Measurements from ENCODE around the gene GBF1.

GRCh38 chr10:100923911-100925141 is 11.6 kb downstream of the SLF2 start:
- PRO-cap = no peak

GRCh38 chr10:100962669-100963450 is 6.4 kb upstream of the SEMA4G start:
- PRO-cap = no peak

DNA sequence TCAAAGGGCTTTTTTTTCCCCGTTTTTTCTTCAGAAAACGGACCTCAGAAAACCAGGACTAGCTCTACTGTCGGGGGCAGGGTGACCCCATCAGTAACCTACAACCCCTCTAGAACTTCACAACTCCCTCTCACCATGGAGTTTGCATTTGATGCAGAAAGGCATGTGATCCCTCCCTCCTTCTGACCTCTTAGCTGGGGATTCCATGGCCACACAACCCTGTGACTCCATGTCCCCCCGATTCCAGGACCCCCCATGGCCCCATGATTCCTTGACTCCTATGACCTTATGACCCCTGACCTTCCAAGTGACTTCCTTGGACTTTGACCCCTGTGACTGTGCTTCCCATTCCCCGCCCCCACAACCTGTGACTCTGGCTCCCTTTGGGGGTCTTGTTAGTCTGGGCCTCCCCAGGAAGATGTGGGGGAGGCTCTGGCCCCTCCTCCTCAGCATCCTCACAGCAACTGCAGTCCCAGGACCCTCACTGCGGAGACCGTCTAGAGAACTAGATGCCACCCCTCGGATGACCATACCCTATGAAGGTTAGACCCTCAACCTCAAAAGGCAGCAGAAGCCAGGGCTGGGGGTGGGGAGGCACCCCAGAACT is 3.3 kb downstream of the SEMA4G start:
- PRO-cap = no peak

- PRO-cap = no peak
Observed at GRCh38 chr10:101018928-101019439, 11.9 kb downstream of the PDZD7 start.

GRCh38 chr10:101066527-101067348 is 4.9 kb downstream of the KAZALD1 start:
- PRO-cap = bidirectional peak, plus-strand start at chr10:101066708, minus-strand start at chr10:101066675; bidirectional peak, plus-strand start at chr10:101067226, minus-strand start at chr10:101067080

DNA sequence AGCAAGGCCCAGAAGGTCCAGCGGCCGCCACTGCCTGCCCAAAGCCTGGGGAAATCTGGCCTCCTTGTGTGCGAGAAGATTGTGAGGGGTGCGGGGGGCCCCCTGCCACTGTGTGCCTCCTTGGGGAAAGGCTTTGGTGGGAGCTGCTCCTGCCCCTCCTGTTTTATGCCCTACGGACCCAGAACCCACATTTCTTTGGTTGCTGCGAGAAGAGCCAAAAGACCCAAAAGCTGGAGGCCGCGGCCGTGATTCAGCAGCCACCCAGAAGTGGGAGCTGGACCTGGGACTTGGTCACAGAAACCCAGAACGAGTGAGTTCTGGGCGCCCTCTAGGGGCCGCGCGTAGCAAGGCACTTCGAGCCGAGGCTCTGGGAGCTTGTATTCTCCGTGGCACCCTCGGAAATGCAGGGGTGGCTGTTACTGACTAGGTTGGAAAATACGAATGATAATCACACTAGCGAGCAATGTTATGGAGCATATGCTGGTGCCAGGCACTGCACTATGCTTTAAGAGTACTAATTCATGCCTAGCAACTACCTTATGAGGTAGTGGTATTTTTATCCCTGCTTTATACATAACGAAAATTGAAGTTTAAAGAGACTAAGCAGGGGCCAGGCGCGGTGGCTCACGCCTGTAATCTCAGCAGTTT is 11.1 kb downstream of the TLX1 start:
- PRO-cap = no peak

GRCh38 chr10:101291463-101292489 is 62.2 kb upstream of the BTRC start:
- PRO-cap = no peak

DNA sequence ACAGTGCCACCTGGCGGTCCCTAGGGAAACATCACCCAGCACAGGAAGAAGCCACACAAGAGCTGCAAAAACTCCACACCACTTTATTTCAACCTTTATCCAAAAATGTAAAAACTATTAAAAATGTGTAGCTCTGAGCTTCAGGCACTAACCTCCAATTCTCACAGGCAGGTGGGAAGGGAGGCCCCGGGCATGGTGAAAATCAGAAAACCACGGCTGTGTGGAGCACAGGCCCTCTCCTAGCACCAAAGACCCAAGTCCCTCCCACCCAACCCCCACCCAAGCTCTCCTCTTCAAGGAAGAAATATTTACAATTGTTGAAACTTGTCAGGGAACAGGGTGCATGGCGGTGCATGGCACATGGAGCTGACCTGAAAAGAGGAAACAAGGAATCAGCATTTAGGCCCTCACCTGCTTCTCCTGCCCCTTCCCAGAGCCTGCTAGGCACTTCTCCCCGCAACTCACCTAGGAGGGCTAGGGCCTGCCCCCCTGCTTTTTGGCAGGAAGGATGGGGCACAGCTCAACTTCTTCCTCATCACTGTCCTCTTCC is 1.9 kb downstream of the NPM3 start:
- PRO-cap = no peak

- PRO-cap = no peak
Observed at GRCh38 chr10:101782678-101783187, 513 bp downstream of the NPM3 start.

DNA sequence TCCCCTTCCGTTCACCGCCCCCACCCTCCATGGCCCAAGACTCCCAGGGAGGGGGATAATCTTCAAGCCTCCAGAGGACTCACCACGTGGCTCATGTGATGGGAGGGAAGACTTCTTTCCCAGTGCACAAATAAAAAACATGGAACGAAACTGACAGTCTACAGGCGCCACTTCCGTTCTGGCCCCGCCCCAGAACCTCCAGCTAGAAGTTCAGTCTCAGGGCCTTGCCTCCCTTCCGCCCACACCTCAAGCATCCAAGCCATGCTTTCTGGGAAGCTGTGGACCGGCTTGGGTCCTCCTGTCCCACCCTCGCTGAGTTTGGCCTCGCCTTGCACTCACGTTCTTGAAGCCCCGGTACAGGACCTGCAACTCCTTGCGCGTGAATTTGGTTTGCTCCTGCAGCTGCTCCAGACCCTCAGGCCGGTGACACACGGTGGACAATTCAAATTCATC is 10.5 kb upstream of the OGA start:
- PRO-cap = no peak

DNA sequence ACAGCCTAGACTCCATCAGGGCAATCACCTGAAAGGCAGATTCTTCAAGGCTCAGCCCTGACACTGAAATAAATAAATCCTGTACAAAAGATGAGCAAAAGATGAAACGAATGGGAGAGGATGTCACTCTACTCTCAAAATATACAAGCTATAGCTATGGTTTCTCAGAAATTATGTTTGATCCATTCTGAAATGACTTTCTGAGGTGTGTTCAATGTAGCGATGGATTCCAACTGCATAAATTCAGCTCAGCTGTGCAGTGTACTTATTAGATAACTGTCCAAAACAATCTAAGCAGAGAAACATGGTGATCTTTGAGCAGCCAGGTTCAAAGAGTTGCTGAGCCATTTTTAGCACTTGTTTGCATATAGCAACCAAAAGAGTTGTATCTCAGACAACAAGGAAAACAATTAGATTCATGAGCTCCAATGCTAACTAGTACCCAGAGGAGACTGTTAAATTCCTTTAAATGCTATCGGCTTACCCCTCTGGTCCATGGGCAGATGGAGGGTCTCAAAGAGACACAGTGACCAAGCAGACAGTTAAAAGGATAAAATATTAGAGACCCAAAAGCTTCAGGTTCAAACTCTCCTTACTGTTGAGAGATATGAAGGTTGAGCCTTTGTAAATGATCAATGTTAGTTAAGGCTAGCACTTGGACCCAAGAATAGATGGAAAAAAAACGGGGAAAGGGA is 15.9 kb upstream of the KCNIP2 start:
- PRO-cap = no peak

DNA sequence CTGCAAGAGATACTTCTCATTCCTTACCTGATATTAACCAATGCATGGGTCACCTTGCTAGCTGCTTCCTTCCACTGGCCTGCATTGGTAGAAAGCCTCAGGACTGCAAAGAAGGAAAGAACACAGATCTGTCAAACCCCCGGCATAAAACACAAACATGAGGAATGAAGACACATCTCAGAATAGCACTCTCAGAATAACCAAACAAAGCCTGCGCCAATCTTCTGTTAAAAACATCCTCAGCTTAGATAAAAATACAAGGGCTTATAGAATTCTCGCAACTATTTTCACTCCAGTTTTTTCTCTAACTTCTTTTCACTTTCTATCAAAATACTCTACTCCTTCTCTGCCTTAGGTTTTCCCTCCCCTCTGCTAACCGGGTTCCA is 96.2 kb upstream of the KCNIP2 start:
- PRO-cap = no peak

- PRO-cap = no peak
Observed at GRCh38 chr10:102001318-102001951, 54.5 kb downstream of the ARMH3 start.

DNA sequence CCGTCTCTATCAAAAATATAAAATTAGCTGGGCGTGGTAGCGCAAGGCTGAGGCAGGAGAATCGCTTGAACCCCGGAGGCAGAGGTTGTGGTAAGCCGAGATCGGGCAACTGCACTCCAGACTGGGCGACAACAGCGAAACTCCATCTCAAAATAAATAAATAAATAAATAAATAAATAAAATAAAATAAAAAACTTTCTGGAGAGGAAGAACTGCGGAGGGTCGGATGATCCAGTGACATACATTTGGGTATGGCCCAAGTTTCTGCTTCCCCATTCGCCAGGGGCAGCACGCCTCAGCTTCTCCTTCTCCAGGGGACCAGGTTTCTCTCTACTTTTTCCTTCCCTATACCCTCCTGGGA is 844 bp downstream of the ARMH3 start:
- PRO-cap = no peak

DNA sequence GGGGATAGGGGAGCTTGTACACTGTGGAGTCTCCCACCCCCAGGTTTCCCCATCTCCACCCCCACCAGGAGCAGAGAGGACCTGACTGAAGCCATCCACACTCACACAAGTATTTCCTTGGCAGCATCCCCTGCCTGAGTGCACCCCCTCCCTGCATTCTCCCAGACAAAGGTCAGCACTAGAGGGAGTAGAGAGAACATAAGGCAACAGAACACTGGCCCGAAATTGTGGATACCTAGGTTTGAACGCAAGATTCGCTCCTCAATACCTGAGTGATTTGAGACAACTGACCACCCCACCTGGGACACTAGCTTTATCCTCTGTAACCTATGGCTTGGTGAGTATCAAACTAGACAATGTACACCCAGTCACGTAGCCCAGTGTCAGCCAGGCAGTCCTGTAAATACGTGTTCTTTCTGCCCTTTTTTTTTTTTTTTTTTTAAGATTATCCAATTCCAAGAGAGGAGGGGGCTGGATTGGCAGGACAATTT is 1.9 kb upstream of the LDB1 start:
- PRO-cap = unidirectional peak, minus-strand start at position 107 of the sequence

GRCh38 chr10:102185913-102186671 is 33.9 kb downstream of the NOLC1 start:
- PRO-cap = no peak

DNA sequence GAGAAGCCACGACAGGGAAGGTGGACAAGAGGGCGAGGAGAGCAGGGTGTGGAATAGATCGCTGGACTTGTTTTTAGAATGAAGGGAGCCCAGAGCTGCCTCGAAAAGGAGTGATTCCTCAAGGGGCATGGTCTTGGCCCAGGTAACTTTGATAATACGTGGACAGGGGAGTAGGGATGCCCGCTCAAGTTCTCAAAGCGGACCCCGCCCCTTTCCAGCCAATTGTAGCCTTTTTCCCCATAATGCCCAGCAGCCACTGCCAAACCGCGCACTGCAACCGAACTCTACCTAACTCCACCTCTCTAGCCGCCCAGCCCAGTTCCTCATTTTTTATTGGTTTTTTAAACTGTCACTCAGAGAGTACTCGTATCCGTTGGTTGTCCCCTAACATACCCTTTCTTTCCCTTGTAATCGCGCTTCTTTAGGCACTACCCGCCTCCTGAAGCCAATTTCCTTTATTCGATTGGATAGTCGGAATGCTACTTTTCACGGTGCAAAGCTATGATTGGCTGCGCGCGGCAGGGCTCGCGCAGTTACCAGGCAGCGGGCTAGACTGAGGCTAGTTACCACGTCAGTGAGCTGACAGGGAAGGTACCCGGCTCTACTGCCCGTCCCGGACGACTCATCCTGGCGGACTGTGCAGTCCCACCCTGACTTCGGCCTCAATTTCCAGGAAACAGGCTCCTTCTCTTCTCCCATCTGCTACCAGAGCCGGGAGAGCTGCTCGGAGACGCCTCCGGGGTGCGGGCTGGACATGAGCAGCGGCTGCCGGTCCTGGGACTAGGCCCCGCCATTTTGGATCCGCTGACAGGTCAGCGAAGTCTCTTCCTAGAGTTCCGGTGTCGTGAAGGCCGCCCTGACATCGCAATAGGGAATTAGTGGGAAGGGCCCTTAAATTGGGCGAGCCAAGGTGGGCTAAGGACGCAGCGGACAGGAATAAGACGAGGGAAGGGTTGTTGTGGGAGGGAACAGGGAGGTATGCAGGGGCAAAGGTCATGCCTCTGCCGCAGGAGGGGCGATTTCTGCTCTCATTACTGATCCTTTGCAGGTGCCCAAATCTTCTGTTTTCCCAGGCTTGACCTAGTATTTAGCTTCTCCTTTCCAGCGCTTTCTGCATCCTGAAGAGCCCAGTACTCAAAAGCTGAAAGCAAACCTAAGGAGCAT is at the start of gene GBF1:
Gene GBF1, plus strand, starts transcription at position 562 of the 1,164 bp plus-strand sequence.
- PRO-cap = bidirectional peak, plus-strand start at position 562 of the sequence, minus-strand start at position 258 of the sequence

- PRO-cap = no peak
Observed at GRCh38 chr10:102291200-102291757, 45.9 kb downstream of the GBF1 start.

- PRO-cap = no peak
Observed at GRCh38 chr10:102311859-102312416, 66.6 kb downstream of the GBF1 start.

- PRO-cap = no peak
Observed at GRCh38 chr10:102380198-102380779, 15.2 kb upstream of the NFKB2 start.